Tibial artery (tissue), 1 donor: ENCODE measurements around a stretch of chr15.

- PRO-cap: no peak
Observed at GRCh38 chr15:90053567-90054356, 48.5 kb downstream of the IDH2 start.

DNA sequence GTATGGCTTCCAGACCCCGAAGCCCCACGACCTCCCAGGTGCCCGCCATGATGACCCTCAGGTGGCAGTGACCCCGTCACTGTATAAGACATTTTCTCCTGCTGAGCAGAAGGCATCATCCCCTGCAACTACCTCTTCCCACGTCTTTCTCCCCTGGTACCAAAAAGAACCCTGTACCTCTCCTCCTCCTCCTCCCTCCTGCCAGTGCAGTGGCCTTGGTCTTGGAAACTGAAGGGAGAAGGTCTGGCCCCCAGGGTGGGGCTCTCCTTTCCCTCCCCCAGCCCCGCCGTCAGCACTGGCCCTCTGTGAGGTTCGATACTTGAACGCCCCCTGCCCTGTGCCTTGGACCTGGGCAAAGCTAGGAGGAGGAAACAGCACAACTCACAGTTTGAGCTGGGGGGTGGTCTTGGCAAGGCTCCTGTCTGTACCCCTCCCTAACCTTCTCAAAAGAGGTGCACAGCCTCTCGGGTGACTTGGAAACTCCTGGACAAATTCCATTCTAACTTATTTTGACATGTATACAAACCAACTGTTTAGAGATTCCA is 20.6 kb downstream of the IDH2 start:
- PRO-cap: no peak

GRCh38 chr15:90095649-90096073 is 6.6 kb downstream of the IDH2 start:
- PRO-cap: no peak

- PRO-cap: no peak
Observed at GRCh38 chr15:90096910-90097327, 5.3 kb downstream of the IDH2 start.

DNA sequence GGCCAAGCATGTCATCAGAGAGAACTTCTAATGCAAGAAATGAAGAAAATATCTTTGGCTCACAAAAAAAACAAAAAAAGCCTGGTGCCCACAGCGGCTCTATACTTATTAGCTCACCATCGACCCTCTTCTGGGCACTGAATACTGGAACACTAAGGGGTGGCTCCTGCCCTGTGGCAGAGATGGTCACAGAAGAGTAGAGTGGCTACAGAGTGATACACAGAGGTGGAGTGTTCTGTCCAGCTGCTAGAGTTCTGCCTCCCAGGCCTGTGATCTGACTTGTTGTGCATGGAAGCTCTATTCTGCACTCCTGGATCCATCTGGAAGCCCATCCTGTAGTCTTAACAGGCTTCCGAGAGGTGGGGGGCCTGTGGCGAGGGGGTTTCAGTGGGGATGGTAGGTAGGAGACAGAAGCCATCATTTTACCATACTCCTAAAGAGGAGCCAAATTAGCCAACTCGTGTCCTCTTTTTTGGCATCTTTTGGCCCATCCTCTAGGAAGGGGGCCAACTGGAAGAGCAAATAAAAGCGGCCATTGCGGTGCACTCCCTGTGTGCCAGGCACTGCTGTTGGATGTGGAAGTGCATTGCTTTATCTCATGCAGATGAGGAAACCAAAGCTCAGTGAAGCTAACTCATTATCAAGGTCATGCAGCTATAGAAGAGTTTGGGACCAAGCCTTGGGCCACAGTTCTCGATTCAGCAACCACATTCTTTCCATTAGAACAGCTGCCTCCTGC is 6.0 kb downstream of the SEMA4B start:
- PRO-cap: no peak

- PRO-cap: no peak
Observed at GRCh38 chr15:90291572-90292160, 26.2 kb downstream of the NGRN start.

GRCh38 chr15:90306520-90306740 is 41.0 kb downstream of the NGRN start:
- PRO-cap: no peak

- PRO-cap: no peak
Observed at GRCh38 chr15:90382632-90382940, 5.5 kb upstream of the IQGAP1 start.

- PRO-cap: no peak
Observed at GRCh38 chr15:90511013-90511634, 18.6 kb upstream of the CRTC3 start.

GRCh38 chr15:90550906-90551482 is 21.3 kb downstream of the CRTC3 start:
- PRO-cap: no peak

GRCh38 chr15:90624736-90625222 is 92.4 kb upstream of the BLM start:
- PRO-cap: no peak

- PRO-cap: no peak
Observed at GRCh38 chr15:90654520-90655334, 62.4 kb upstream of the BLM start.

DNA sequence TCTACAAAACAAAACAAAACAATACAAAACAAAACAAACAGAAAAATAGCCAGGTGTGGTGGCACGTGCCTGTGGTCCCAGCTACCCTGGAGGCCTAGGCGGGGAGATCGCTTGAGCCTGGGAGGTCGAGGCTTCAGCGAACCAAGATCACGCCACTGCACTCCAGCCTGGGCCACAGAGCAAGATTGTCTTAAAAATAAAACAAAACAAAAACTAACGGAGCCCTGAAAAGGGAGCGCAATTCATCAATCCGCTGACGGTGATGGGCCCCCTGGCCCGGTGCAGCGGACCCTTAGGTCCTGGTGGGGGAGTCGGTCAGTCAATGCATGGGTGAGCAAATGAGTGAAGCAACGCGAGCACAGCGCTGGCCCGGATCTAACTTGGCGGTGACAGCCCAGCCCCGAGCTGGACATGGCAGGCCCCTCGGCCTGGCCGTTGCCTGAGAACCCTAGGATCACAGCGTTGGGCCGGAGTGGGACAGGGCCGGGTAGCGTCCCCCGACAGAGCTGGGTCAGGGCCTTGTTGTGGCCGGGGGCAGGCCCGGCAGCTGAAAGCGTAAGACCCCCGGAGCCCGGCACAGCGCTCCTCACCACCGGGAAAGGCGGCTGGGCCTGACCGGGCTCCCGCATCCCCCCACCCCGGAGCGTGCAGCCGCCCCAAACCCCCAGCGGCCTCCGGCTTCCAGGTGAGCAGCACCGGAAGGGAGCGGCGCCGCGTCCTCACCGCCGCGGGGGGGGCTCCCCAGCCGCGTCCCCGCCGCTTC is 52.2 kb upstream of the BLM start:
- PRO-cap: no peak

GRCh38 chr15:90815057-90815763 is 53.2 kb upstream of the FURIN start:
- PRO-cap: no peak

GRCh38 chr15:90914276-90914762 is 11.2 kb downstream of the MAN2A2 start:
- PRO-cap: no peak

GRCh38 chr15:90918580-90919208 is 13.7 kb downstream of the HDDC3 start:
- PRO-cap: no peak

DNA sequence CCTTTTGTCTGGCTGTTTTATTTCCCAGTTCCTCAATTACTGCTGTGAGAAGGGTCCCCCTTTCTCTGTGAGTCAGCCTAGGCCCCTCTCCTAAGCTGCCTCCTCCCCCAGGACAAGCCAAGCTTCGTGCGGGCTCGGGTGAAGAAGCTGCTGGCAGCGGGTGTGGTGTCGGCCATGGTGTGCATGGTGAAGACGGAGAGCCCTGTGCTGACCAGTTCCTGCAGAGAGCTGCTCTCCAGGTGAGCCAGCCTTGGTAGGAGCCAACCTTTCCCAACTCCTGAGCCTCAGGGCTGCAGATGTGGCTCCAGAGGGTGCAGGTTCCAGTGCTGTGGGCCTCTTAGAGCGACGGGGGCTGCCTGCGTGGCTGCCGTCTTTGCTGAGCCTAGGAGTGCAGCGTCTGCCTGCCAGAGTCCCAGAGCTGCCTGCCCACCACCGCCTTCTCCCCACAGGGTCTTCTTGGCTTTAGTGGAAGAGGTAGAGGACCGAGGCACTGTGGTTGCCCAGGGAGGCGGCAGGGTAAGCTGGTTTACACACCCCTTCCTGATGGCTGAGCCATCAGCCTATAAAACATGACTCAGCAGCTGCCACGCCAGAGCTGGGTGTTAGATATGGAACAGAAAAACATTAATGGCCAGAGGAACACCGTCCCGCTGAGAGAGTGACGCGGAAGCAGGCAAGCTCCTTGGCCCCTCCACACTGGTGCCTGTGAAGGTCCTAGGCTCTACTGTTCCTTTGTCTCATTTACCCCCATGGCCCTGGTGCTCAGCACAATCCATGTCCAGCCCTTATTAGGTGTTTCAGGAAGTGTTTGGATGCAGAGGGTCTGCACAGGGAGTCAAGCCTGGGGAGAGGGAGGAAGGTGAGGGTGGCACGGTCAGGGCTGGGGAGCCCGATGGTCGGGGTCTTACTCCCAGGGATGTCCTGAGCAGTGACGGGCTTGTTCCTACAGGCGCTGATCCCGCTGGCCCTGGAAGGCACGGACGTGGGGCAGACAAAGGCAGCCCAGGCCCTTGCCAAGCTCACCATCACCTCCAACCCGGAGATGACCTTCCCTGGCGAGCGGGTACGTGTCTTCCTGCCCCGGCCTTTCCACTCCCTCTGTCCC is 5.1 kb upstream of the RCCD1 start:
- PRO-cap: no peak

DNA sequence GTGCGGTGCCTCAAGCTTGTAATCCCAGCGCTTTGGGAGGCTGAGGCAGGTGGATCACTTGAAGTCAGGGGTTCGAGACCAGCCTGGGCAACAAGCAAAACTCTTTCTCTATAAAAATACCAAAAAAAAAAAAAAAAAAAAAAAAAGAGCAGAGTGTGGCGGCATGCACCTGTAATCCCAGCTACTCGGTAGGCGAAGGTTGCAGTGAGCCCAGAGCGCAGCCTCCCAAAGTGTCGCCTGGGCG is 424 bp upstream of the RCCD1 start:
- PRO-cap: no peak

DNA sequence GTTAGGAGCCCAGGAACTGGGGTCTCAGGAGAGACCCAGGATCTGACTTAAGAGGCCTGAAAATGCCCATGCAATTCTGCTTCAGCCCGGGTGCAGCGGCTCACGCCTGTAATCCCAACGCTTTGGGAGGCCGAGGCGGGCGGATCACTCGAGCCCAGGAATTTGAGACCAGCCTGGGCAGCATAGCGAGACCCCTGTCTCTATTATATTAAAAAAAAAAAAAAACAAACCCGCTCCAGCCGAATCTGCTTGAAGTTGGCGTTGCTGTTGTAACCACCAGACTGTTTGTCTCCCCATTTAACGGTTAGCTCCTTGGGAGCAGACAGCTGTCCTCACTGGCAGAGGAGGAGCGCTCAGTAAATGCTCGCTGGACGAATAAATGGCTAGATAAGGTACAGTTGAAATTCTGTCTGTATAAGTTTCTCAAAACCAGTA is 825 bp downstream of the RCCD1 start:
- PRO-cap: no peak

GRCh38 chr15:91100744-91101606 is 918 bp downstream of the SV2B start:
- PRO-cap: no peak